ENCODE measurements around the gene RPL13A.

DNA sequence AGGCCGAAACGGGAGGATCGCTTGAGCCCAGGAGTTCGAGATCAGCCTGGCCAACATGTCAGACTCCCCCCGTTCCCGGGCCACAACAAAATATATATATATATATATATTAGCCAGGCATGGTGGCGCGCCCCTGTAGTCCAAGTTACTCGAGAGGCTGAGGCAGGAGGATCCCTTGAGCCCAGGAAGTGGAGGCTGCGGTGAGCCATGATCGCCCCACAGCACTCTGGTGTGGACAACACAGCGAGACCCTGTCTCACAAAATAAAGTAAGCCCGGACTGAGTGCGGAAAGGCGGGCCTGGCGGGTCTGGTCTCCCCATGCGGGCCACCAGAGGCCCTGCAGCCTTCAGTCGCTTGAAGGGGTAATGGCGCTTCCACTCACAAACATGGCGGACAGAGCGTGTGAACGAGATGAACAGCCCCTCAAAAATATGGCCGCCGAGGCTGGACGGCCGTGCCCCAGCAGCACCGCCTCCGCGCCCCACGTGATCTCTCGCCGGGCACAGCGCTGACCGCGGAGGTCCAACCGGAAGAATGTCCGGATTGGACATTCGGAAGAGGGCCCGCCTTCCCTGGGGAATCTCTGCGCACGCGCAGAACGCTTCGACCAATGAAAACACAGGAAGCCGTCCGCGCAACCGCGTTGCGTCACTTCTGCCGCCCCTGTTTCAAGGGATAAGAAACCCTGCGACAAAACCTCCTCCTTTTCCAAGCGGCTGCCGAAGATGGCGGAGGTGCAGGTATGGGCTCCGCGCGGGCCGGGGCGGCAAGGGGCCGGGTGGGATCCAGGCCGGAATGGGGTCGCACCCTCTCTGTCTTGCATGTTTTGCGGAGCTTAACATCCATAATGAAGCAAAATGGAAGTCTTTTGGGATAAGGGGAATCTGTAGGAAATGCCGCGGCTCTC is at the start of gene RPL13A:
Gene RPL13A, plus strand, starts transcription at position 705 of the 908 bp plus-strand sequence.
- PRO-cap: bidirectional peak, plus-strand start at position 705 of the sequence, minus-strand start at position 389 of the sequence
- RAMPAGE, long total RNA, 2 experiments: start-site peak on the plus strand in 2 of 2 experiments, centred at positions 713 to 716 of the sequence, 101 to 629 reads per replicate

- PRO-cap: no peak
- RAMPAGE, long total RNA, 2 experiments: no peak in any of the 2 experiments
These were observed 3.1 kb downstream of the RPS11 start for GRCh38 chr19:49499246-49499829.

DNA sequence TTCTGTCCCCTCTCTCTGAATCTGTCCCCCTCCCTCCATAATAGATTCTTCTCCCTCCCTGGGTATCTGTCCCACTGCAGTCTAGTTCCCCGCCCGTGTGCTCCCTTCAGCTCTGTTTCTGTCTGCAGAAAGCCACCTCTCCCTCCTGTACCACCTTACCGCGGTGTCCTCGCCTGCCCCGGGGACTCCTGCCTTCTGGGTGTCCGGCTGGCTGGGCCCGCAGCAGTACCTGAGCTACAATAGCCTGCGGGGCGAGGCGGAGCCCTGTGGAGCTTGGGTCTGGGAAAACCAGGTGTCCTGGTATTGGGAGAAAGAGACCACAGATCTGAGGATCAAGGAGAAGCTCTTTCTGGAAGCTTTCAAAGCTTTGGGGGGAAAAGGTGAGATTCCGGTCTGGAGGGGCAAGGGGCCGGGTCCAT is 1.3 kb downstream of the FCGRT start:
- PRO-cap: no peak
- RAMPAGE, long total RNA, 2 experiments: no peak in any of the 2 experiments

DNA sequence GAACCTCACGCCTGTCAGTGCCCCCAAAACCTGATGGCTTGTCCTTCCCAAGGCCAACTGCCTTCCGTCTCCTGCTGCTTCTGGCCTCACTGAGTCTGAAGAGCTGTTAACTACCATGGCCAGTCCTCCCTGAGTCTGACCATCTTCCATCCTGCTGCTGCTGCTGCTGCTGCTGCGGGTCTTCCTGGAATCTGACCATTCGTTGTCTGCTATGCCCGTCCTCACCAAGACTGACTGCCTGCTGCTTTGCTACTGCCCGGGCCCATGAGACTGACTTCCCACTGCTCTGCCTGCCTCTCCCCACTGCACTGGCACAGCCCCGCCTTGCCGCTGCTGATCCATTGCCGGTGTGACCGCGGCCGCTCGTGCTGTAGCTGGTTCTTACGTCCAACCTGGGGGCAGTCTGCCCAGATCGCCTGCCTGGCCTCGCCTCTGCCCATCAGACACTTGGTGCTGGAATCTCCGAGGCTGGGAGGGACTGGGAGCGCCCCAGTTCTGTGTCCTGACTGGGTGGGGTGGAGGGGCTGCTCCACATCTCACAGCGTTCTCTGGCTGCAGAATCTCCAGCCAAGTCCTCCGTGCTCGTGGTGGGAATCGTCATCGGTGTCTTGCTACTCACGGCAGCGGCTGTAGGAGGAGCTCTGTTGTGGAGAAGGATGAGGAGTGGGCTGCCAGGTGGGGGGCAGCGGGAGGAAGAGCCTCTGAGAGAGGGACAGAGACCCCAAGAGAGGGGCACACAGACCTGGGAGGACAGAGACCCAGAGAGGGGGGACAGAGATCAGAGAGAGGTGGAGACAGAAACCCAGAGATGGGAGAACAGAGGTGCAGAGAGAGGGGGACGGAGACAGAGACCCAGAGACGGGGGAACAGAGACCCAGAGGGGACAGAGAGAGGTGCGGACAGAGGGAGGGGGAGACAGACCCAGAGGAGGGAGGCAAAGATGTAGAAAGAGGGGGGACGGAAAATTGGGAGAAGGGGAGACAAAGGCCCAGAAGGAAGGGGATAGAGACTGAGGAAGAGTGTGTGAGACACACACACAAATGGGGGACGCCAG is 2.6 kb upstream of the RCN3 start:
- PRO-cap: no peak
- RAMPAGE, long total RNA, 2 experiments: no peak in any of the 2 experiments

GRCh38 chr19:49593239-49593895 is 2.4 kb downstream of the PRR12 start:
- PRO-cap: unidirectional peak, minus-strand start at chr19:49593415; unidirectional peak, minus-strand start at chr19:49593465
- RAMPAGE, long total RNA, 2 experiments: no peak in any of the 2 experiments

DNA sequence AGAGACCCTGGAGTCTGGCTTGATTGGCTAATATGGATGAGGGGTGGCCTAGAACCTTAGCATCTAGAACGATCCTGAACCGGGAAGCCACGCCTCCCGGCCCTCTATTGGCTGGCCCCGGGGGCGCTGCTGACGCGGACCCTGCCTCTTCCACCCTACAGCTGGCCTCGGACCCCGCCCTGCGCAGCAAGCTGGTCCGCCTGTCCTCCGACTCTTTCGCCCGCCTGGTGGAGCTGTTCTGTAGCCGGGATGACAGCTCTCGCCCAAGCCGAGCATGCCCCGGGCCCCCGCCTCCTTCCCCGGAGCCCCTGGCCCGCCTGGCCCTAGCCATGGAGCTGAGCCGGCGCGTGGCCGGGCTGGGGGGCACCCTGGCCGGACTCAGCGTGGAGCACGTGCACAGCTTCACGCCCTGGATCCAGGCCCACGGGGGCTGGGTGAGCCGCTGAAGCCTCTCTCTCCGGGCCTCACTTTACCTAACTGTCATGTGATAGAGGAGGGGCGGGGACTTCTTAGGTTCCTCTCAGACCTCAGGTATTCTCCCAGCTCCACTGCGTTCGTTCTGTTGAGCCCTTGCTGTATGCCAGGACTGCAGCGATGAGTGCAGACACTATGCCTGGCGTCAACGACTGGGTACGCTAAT is 4.4 kb downstream of the BCL2L12 start:
- PRO-cap: no peak
- RAMPAGE, long total RNA, 2 experiments: no peak in any of the 2 experiments

- PRO-cap: no peak
- RAMPAGE, long total RNA, 2 experiments: no peak in any of the 2 experiments
These were observed 2.3 kb downstream of the PRMT1 start for GRCh38 chr19:49679254-49679853.

GRCh38 chr19:49803427-49804018 is 9.6 kb downstream of the FUZ start:
- PRO-cap: no peak
- RAMPAGE, long total RNA, 2 experiments: no peak in any of the 2 experiments

GRCh38 chr19:49851375-49852025 is 15.9 kb downstream of the PNKP start:
- PRO-cap: unidirectional peak, minus-strand start at chr19:49851467; unidirectional peak, minus-strand start at chr19:49851678; unidirectional peak, minus-strand start at chr19:49851820
- RAMPAGE, long total RNA, 2 experiments: no peak in any of the 2 experiments

- PRO-cap: no peak
- RAMPAGE, long total RNA, 2 experiments: no peak in any of the 2 experiments
These were observed 10.2 kb downstream of the PNKP start for GRCh38 chr19:49857110-49857649.

GRCh38 chr19:49887211-49887883 is 9.3 kb downstream of the IL4I1 start:
- PRO-cap: no peak
- RAMPAGE, long total RNA, 2 experiments: no peak in any of the 2 experiments

- PRO-cap: no peak
- RAMPAGE, long total RNA, 2 experiments: no peak in any of the 2 experiments
These were observed 725 bp upstream of the NUP62 start for GRCh38 chr19:49930082-49930375.

GRCh38 chr19:49988187-49989228 is 27.5 kb upstream of the SIGLEC11 start:
- PRO-cap: no peak
- RAMPAGE, long total RNA, 2 experiments: no peak in any of the 2 experiments

- PRO-cap: no peak
- RAMPAGE, long total RNA, 2 experiments: no peak in any of the 2 experiments
These were observed 9.4 kb downstream of the VRK3 start for GRCh38 chr19:50015831-50016147.

DNA sequence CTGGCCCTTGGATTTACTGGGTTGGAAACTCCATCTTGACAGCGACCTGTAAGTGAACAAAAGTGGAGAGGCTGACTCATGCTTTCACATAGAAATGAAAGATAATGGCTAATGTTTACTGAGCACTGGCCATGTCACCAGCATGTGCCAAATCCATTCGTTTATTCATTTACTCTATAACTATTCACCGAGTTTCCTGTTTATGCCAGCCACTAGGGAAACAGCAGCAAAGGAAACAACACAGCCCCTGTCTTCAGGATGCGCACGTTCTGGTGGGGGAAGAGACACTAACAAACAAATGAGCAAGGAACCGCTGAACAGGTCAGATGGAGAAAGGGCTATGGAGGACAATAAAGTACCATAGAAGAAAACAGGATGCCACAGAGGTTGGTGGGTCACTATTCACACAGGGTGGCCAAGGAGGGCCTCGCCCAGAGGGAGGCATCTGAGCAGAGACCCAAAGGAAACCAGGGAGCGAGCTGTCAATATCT is 4.5 kb downstream of the VRK3 start:
- PRO-cap: no peak
- RAMPAGE, long total RNA, 2 experiments: no peak in any of the 2 experiments

DNA sequence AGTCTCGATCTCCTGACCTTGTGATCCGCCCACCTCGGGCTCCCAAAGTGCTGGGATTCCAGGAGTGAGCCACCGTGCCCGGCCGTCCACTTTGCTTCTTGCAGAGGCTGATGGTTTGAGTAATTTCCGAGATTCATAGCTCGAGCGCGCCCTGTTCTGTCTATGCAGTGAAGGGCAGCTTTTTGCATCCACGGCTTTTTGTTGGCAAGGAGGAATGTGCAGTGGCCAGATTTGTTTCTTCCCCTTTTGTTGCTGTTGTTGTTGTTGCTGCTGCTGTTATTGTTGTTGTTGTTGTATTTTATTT is 64.1 kb downstream of the IZUMO2 start:
- PRO-cap: no peak
- RAMPAGE, long total RNA, 2 experiments: no peak in any of the 2 experiments

- PRO-cap: no peak
- RAMPAGE, long total RNA, 2 experiments: no peak in any of the 2 experiments
These were observed 39.8 kb downstream of the KCNC3 start for GRCh38 chr19:50289283-50289779.

DNA sequence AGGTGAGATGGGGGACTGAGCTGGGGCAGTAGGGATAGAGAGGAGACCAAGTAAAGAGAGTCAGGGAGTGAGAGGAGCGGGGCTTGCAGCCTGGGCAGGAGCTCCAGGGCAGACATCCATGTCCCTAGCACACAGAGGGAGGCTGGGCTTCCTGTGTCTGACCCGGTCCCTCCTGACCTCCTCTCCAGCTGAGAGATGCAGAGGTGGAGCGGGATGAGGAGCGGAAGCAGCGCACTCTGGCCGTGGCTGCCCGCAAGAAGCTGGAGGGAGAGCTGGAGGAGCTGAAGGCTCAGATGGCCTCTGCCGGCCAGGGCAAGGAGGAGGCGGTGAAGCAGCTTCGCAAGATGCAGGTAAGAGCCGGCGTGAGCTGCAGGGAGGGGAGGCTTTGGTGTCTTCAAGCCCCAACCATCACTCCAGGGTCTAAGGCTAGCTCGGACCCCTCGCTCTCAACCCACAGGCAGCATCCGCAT is 38.4 kb downstream of the KCNC3 start:
- PRO-cap: no peak
- RAMPAGE, long total RNA, 2 experiments: no peak in any of the 2 experiments

DNA sequence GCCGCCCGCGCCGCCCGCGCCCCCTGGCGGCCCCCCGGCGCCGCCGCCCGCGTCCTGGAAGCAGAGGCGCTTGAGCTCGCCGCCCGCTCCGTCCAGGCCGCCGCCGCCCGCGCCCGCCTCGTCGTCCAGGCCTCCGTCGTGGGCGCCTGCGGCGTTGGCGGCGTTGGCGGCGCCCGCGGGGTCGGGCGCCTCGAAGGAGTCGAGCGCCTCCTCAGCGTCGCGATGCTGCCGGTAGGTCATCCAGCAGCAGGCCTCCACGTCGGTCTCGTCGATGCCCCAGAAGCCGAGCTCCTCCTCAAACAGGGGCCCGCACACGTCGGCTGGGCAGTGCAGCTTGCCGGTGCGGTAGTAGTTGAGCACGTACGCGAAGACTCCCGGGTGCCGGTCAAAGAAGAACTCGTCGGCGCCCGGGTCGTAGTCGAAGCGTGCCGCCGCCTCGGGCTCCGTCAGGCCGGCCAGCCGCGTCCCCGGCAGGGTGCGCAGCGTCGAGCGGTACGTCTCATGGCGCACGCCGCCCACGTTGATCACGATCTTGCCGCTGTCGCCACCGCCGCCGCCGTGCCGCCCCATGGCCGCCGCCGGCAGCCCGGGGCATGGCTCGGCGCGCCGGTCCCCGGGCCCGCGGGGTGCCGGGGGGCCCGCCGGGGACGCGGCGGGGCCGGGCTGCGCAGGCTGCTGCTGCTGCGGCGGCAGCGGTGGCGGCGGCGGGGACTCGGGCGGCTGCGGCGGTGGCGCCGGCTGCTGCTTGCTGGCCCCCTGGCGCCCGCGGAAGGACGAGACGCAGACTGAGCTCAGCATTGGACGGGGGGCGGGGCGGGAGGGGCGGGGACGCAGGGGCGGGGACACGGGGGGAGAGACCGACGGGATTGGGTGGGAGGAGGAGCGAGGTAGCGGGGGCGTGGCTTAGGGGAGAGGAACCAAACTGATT is 628 bp downstream of the KCNC3 start:
- PRO-cap: unidirectional peak, minus-strand start at position 787 of the sequence
- RAMPAGE, long total RNA, 2 experiments: no peak in any of the 2 experiments

DNA sequence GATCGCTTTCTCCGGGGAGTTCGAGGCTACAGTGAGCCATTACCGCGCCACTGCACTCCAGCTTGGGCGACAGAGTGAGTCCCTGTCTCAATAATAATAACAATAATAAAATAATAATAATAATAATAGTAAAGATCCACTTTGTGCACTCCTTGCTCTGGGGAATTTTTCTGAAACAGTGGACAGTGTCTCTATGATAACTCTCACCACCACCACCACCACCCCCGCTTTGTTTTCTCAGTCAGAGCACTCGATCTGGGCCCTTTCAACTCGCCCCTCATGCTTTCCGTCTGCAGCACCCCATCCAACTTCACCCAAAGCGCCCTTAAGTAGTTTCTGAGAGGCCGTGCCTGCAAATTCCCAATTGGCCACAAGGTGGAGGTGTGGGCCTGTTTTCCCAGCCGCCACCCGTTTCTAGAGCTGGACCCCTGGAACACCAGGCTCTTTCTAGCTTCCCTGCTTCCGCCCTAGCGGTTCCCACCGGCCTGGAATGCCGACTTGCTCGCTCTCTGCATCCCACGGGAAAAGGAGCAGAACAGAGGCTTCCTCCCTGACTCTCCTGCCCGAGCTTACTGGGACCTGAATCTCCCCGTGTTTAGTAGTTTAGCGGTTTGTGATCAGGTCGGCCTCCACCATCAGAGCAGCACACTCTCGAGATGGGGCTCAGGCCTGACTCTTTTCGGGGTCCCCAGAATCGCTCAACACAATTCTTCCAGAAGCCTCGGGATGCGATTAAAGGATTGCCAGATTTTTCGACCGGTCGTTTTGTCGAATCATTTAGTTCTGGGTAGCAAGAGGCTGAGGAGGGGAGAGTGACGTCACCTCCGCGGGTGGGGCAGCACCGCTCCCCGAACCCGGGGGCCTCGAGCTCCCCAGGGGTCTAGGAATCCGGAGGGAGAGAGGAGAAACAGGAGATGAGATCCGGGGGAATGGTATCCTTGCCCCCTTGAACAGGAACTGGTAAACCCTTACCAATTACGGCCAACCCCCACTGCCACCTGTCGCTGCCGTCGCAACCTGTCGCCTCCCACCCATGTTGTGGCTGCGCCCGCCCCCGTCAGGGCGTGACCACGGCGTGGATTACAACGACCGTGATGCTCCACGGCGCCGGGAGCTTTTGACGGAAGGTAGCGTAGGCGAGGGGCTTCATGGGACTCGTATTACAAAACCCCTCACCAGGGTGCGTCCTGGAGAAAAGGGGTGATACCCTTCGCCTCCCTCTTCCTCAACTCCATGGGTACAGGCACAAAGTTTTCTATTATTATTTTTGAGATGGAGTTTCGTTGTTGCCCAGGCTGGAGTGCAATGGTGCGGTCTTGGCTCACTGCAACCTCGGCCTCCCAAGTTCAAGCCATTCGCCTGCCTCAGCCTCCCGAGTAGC is 8.1 kb downstream of the NAPSA start:
- PRO-cap: bidirectional peak, plus-strand start at position 1,102 of the sequence, minus-strand start at position 1,035 of the sequence
- RAMPAGE, long total RNA, 2 experiments: no peak in any of the 2 experiments